Prostate gland (tissue), 2 donors: ENCODE data around the gene BRD1.

- PRO-cap = no peak
- RAMPAGE, long total RNA, 2 experiments = no peak in any of the 2 experiments
Observed at GRCh38 chr22:46793421-46793864, 31.0 kb downstream of the TBC1D22A start.

- PRO-cap = no peak
- RAMPAGE, long total RNA, 2 experiments = no peak in any of the 2 experiments
Observed at GRCh38 chr22:46814941-46815672, 52.7 kb downstream of the TBC1D22A start.

GRCh38 chr22:46816039-46816746 lies 53.7 kb downstream of the TBC1D22A start:
- PRO-cap = no peak
- RAMPAGE, long total RNA, 2 experiments = no peak in any of the 2 experiments

DNA sequence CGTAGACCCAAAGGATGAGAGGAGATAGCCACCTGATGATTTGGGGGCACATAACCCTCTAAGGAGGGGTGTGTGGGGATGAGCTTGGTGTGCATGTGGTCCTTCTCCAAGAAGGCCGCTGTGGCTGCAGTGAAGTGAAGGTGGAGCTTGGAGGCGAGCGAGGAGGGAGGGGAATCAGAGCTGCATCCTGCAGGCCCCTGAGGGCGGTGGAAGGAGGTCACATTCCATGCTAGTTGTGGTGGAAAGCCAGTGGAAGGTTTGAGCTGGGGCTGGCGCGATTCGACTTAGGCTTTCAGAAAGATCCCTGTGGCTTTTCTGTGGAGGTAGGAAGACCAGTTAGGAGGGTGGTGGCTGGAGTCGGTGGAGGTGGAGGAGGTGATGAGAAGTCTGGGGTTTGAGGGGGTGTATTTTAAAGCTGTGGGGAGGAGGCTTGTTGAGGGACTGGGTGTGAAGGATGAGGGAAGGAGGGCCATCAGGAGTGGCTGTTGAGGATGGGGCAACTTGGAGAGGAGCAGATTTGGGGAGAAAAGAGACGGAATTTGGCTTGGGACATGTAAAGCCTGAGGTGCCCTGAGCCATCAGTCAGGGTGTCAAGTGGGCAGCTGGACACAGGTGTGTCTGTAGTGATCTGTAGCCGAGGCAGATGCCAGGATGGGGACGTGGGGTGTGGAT lies 62.0 kb downstream of the TBC1D22A start:
- PRO-cap = no peak
- RAMPAGE, long total RNA, 2 experiments = no peak in any of the 2 experiments

DNA sequence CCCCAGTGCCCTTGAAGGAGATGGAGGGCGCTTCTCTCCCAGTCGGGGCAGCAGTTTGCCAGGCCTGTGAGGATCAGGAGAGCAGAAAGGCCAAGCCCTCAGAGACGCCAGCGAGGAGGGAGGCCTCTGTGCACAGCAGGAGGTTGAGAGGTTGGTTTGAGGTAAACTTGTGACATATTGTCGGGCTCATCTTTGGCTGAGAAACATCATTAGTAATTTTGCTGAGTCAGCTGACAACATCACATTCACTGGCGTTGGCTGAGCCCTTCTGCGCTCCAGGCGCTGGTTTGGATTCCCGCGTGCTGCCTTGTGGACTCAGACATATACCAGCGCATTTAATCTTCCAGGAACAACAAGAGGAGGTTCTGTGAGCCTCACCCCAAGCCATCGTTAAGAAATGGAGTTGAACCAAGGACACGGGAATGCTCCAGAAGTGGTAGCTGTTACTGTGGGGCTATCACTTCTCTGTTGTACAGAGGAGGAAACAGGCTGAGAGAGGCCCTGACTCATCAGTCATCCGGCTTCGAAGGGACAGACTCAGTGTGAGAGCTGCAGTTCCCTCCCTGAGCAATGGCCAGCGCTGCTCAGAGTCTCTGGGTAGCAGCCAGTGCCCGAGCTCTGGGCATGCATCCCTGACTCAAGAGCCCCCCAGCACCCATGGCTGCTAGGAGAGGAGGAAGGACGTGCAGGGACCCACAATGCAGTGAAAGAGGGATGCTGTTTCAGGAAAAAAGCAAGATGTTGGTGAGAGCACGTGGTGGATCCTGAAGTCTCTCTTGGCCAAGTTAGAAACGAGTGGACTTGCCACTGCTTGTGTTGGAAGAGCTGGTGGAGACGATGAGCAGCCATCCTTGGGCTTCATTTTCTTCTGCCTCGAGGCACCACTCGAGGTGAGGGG lies 291.3 kb downstream of the TBC1D22A start:
- PRO-cap = no peak
- RAMPAGE, long total RNA, 2 experiments = start-site peak on the plus strand in 1 of 2 experiments, centred at position 471 of the sequence, 7 reads per replicate

DNA sequence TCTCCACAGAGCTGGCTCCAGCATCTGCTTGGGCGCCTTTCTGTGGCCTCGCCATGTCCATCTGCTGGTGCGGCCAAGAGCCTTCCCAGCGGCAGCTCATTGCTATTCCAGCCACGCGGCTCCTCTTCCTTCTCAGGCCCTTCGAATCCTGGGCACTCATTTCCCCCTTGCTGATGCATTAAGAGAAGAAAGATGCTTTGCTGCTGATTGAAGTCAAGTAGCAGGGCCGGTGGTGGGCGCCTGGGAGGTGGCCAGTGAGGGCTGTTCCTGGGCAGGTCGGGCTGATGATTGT lies 292.0 kb downstream of the TBC1D22A start:
- PRO-cap = no peak
- RAMPAGE, long total RNA, 2 experiments = no peak in any of the 2 experiments

DNA sequence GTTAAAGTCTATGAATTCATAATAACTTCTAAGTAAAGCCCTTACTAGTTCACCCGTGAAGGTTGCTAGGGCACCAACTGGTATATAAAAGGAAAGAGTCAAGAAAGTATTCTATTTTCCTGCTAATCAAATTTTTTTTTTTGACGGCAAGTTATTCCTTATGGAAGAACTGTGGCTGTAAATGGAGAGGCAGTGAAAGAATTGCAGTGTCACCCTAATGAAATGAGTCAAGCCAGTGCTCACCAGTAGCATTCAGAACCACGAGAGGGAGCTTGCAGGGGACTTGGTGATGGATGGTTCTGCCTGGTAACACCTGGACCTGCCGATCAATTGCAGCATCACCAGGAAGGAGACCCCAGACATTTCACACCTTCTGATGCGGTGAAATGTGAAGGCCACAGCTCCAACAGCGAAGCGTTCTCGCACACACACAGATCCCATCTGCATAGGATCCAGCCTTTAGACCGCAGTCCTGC lies 326.1 kb downstream of the TBC1D22A start:
- PRO-cap = no peak
- RAMPAGE, long total RNA, 2 experiments = no peak in any of the 2 experiments

GRCh38 chr22:48277054-48277519 lies 212.3 kb upstream of the TAFA5 start:
- PRO-cap = no peak
- RAMPAGE, long total RNA, 2 experiments = no peak in any of the 2 experiments

- PRO-cap = unidirectional peak, minus-strand start at chr22:48721409
- RAMPAGE, long total RNA, 2 experiments = no peak in any of the 2 experiments
Observed at GRCh38 chr22:48721229-48721541, 231.8 kb downstream of the TAFA5 start.

- PRO-cap = no peak
- RAMPAGE, long total RNA, 2 experiments = no peak in any of the 2 experiments
Observed at GRCh38 chr22:49057993-49058205, 568.5 kb downstream of the TAFA5 start.

DNA sequence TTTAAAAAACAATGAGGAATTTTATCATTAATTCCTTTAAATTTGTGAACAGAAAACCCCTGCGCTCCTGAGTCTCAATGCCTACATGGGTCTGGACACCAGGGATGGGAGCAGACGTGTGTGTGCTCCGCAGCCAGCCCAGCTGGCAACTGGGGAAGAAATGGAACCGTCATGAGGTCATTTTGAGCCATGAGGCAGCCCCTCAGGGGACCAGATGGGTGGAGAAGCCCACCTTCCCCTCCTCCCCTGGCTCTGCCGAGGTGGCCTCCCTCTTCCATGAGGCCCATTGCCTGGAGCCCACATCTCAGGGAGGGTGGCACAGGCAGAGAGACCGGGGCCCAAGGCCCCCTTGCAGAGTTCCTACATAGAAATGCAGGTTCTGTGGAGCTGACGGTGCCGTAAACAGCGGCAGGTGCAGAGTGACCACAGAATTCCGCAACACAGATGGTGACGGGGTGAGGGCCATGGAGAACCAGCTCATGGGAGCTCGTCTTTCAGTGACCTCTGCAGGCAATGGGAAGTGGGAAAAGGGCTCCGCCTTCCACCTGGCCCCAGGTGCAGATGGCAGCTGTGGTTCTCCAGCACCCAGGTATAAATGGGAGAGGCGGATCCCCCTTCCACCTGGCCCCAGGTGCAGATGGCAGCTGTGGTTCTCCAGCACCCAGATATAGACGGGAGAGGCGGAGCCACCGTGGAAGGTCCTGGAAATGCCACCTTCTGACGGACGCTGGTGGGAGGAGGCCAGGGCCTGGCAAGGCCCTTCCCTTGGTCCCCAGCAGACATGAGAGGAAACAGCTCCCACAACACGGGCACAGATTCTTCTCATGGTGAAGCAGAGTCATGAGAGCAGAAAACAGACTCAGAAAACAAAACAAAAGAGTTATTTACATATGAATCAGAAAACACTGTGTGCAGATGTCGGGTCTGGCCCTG lies 572.9 kb downstream of the TAFA5 start:
- PRO-cap = no peak
- RAMPAGE, long total RNA, 2 experiments = no peak in any of the 2 experiments

DNA sequence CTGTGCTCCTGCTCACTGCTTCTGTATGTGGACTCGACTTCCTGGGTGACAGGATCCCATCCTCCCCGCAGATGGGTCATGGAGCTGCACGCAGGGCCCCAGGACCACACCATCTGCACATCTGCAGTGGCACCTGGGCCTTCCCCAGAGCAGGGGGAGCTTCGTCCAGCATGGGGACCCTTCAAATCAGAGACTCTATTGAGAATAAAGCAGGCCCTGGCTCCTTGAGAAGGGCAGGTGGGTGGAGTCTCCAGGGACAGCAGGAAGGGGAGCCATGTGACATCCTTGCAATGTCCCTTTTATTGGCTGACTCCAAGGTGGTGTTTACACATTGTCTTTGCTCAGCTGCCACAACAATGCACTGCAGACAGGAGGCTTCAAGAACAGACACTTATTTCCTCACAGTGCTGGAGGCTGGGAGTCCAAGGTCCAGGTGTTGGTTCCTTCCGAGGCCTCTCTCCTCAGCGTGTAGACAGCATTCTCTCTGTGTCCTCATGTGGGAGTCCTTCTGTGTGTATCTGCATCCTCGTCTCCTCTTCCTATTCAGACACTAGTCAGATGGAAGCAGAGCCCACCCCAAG lies 591.8 kb downstream of the BRD1 start:
- PRO-cap = no peak
- RAMPAGE, long total RNA, 2 experiments = no peak in any of the 2 experiments

GRCh38 chr22:49481269-49482290 lies 346.1 kb downstream of the BRD1 start:
- PRO-cap = no peak
- RAMPAGE, long total RNA, 2 experiments = no peak in any of the 2 experiments

GRCh38 chr22:49773847-49774363 lies 53.8 kb downstream of the BRD1 start:
- PRO-cap = no peak
- RAMPAGE, long total RNA, 2 experiments = no peak in any of the 2 experiments

GRCh38 chr22:49794504-49794907 lies 33.2 kb downstream of the BRD1 start:
- PRO-cap = no peak
- RAMPAGE, long total RNA, 2 experiments = no peak in any of the 2 experiments

GRCh38 chr22:49799203-49799713 lies 28.4 kb downstream of the BRD1 start:
- PRO-cap = no peak
- RAMPAGE, long total RNA, 2 experiments = no peak in any of the 2 experiments

DNA sequence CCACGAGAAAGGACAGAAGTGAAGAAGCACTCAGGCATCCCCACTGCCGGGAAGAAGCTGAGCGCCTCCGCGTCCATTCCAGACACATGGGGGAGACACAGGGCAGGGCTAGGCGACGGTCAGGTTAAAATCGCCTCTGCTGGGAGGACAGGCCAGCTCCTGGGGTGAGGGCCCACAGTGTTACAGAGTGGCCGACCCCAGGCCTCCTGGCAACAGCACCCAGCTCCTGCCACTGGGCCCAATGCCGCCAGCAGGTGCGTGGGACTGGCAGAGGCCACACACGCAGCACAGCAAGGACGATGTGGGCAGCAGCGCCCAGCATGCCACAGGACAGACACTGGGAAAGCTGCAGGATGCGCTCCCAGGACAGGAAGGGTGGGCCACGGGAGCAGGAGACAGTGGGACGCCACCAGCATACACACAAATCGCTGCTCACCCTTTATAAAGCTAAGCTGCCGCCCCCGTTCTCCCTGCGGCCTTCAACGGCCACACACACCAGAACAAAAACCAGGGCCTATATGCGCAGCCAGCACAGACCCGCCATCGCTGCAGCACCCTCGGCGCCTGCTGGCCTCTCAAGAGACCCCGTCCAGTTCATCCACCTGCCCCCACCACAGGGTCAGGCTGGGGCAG lies 26.8 kb downstream of the BRD1 start:
- PRO-cap = no peak
- RAMPAGE, long total RNA, 2 experiments = no peak in any of the 2 experiments

DNA sequence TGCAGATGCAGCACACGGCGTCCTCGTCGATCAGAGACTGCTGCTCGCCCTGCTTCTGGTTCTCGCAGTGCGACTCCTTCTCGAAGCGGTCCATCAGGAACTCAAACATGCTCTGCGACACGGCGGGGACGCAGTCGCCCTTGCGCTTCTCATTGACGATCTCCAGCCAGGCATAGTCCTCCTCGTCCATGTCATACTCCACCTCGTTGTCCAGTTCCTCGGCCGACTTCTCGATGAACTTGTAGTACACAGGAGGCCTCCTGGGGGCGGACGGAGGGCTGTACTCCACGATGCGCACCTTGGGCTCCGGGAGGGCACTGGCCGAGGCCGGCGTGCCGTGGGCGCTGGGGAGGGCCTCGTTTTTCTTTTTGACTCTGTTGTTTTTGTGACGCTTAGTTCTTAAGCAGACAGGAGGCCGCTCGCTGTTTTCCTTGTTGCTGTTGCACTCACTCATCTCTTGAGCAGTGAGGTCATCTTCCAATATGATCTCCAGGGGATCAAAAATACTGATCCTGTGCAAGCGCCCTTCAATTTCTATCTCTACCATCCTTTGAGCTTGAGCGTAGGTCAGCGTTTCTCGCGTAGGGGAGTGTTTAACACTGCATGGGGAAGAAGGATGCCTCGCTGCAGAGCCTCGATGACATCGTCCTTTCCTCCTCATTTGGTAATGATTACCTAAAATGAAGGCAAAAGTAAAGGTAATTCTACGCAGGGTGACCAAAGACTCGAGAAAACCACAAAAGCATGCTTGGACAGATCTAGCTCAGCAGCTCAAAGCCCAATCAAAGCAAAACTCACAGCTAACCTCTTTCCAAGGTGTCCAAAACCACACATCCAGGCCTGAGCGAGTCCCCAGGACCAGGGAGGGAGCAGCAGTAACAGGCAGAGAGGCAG lies 3.8 kb downstream of the BRD1 start:
- PRO-cap = no peak
- RAMPAGE, long total RNA, 2 experiments = start-site peak on the minus strand in 1 of 2 experiments, centred at position 117 of the sequence, 18 reads per replicate

GRCh38 chr22:49827252-49828023 lies at the start of gene BRD1:
Gene BRD1, minus strand, starts transcription at chr22:49827873.
- PRO-cap = bidirectional peak, plus-strand start at chr22:49827408, minus-strand start at chr22:49827404; bidirectional peak, plus-strand start at chr22:49827929, minus-strand start at chr22:49827871
- RAMPAGE, long total RNA, 2 experiments = no peak in any of the 2 experiments

DNA sequence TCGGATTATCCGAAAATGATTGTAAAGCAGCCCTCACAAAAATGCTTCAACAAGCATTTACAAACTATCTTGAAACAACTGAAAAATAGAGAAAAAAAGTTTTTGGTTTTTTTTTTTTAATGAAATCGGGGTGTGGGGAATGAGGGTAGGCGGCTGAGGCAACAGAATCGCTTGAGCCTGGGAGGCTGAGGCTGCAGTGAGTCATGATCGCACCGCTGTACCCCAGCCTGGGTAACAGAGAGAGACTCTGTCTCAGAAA lies 11.6 kb upstream of the BRD1 start:
- PRO-cap = no peak
- RAMPAGE, long total RNA, 2 experiments = no peak in any of the 2 experiments